Left common carotid artery plus branches (tissue), 1 donor: ENCODE measurements around a stretch of chr1.

DNA sequence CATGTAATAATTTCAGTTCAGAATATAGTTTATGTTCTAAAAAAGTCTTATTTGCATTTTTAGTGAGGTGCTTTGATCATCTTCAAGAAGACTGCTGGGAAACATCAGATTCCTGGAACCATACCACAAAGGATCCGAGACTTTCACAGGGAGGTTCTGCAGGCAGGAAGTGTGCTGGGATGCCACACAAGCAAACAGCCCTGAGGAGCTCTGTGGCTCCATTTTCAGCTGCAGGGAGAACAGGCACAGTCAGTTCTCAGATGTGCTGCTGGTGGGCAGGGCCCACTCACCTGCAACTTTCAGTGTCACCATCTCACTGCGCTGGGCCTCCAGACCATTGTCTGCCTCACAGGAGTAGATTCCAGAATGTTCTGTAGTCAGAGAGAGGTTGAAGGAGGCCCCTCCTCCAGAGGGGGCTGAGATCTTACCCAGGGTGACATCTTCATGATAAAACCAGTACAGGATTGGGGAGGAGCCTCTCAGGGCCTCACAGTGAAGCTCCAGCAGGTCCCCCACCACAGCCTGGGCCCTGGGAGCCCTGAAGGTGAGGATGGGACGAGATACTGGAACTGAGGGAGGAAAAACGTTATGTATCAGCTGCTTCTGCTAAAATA is 28.2 kb downstream of the FCRL5 start:
- PRO-cap, result no peak

DNA sequence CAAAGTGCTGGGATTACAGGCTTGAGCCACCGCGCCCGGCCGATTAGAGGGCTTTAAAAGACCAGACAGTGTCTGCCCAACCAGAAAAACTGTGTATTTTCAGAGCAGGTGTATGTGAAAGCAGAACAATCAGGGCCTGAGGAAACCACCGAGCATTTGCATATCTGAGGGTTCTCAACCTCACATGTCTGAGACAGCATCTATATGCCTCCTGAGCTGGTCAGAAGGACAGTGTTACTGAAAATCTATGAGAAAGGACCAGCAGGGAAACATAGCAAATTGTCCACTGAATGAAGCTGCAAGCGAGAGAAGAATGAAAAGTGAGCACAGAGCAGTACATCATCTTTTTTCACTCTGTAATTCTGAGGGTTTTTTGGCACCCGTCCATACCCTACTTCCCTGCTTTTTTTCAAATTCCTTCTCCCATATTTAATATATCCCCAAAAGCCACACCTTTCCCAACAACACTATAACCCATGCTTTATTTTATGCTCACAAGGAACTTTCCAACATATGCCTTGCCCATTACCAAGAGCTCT is 26.4 kb upstream of the FCRL3 start:
- PRO-cap, result no peak

GRCh38 chr1:157995101-157996328 is 2.1 kb downstream of the KIRREL1 start:
- PRO-cap, result no peak

DNA sequence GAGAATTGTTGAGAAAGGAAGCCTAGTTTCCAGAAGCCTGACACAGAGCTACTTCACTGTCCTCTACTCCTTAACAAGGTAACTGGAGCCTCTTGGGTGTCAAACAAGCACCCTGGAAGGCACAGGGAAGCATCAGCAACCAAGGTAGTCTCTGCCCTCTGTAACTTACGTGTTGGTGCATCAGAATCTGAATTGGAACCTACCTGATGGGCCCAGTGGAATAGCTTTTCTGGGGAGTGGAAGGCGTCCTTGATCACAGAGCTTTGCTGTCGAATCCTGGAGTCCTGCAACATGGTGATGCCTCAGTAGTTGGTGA is 30.7 kb downstream of the SMIM42 start:
- PRO-cap, result no peak

DNA sequence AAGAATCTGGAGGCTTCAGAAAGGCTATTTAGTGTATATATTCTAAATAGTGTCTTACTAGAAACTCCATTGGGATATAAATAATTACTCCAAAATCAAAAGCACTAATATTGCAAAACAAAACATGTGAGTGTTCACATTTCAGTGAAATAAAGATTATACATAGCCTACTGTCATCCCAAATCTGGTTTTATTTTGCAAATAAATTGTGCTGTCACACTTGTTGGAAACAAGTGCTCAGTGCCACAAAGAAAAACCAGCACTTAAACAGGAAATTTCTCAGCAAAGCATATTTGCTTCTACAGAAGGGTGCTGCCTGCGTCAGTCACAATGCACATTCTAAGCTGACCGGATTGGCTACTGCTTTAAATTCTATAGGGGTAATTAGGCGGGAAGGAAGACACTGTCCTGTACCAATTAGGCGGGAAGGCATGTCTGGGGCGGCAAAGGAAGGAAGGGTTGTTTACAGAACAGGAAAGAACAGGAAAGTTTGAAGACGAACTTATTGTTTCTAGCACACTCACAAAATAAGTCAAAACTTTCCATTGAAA is 2.7 kb downstream of the IFI16 start:
- PRO-cap, result no peak

- PRO-cap, result no peak
These were observed 23.1 kb downstream of the AIM2 start for GRCh38 chr1:159053189-159054116.

- PRO-cap, result no peak
These were observed 20.6 kb downstream of the AIM2 start for GRCh38 chr1:159055853-159056410.

GRCh38 chr1:159171221-159171541 is 234 bp upstream of the CADM3 start:
- PRO-cap, result no peak

GRCh38 chr1:159196684-159197781 is 7.6 kb upstream of the ACKR1 start:
- PRO-cap, result no peak

DNA sequence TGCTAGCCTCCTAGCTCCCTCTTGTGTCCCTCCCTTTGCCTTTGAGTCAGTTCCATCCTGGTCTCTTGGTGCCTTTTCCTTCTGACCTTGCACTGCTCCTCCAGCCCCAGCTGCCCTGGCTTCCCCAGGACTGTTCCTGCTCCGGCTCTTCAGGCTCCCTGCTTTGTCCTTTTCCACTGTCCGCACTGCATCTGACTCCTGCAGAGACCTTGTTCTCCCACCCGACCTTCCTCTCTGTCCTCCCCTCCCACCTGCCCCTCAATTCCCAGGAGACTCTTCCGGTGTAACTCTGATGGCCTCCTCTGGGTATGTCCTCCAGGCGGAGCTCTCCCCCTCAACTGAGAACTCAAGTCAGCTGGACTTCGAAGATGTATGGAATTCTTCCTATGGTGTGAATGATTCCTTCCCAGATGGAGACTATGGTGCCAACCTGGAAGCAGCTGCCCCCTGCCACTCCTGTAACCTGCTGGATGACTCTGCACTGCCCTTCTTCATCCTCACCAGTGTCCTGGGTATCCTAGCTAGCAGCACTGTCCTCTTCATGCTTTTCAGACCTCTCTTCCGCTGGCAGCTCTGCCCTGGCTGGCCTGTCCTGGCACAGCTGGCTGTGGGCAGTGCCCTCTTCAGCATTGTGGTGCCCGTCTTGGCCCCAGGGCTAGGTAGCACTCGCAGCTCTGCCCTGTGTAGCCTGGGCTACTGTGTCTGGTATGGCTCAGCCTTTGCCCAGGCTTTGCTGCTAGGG is 638 bp downstream of the ACKR1 start:
- PRO-cap, result no peak

GRCh38 chr1:159465379-159465715 is 25.8 kb downstream of the OR10J1 start:
- PRO-cap, result no peak

- PRO-cap, result no peak
These were observed 567 bp downstream of the APCS start for GRCh38 chr1:159587992-159588794.

DNA sequence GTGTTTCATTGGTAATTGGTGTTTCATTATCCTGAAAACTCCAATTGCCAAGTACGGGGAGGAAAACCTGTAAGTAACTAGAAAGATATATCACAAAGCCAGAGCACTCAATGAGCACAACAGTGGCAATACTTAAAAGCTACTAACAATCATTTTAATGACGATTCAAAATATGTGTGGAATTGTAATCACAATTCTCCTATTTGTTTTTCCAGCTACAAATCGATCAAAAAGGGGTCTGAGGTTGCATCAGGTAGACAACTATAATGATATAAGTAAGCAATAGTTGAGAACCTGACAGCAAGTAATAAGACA is 1.3 kb downstream of the APCS start:
- PRO-cap, result no peak

- PRO-cap, result no peak
These were observed 8.7 kb downstream of the CRP start for GRCh38 chr1:159705689-159706090.

DNA sequence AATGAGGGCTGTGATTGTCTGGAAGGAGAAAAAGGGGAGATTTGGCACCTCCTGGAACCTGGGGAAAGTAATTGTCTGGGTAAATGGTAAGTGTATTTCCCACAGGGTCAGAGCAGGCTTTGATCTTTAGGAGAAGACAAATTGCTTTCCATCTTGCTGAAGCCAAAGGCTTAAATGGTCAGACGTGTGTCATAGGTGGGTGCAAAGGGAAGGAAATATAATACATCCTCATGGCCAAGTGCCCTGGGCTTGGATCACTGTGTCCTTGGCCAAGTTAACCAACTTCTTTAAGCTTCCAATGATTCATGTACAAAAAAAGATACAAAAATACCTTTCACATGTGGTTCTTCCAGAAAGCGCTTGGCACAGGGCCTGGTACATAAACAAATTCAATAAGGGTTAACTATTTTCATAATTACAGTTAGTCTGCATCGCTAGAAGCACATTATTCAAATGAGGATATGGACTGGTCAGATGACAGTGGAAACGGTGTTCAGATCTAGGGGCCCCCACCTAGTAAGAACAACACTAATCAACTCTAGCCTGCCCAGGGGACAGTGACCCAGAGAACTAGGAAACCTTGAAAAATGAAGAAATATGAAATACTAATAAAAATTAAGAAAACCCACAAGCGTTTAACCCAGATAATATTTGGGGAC is 1.2 kb upstream of the DUSP23 start:
- PRO-cap, result no peak

GRCh38 chr1:159853666-159854740 is 8.5 kb downstream of the VSIG8 start:
- PRO-cap, result unidirectional peak, plus-strand start at chr1:159854269

DNA sequence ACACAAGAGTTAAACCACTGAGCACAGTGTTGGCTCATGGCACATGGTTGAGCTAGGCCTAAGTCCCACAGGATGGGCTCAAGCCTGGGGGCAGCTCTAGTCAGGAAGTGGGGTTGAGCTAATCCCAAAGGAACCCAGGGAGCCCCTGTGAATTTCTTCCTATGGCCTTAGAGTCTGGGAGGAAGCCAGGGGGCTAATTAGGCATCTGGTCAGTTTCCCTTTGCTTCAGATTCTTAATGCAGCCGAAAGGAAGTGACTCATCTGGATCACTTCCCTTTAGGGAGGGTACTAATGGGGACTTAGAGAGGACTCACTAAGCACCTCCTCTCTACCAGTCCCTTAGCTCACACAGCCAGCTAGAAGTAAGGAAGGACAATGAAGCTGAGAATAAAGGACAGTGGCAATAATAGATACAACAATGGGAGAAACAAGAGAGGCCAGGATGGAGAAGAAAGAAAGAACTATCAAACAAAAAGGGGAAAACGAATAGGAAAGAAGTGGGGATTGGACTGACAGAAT is 10.0 kb downstream of the CFAP45 start:
- PRO-cap, result no peak

GRCh38 chr1:159944178-159945185 is 931 bp downstream of the IGSF9 start:
- PRO-cap, result no peak

DNA sequence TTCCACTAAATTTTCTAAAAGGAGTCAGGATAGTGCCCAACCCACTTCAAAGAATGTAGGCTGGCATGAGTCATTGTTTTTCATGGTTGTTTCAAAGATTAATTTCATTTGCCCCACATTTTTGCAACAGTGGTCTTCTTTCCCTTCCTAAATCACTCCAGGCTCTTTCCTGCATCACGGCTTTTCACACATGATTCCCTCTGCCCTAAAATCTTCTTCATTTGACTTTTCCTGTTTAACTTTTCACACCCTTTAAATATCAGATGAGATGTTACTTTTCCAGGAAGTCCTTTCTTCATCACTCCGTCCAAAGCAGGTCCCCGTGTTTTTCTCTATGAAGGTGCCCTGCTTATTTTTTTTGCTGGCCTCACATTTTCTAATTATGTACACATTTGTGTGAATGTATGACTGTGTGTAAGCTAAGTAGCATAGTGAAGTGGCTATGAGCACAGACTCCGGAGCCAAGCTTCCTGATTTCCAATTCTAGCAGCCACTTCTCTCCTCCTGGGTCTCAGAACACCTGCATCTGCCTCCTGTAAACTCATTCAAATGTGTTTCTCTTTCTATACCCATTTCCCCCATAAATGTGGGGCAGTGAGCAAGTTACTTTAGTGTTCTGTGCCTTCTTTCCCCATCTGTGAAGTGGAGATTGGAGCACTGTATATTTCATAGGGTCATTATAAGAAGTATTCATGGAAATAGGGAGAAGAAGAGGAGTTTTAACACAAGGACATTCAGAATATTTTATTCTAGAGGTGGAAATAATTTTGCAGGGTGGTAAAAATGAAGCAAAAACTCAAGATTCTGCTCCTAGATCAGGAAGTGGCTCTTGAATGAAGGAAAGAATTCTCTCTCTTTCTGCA is 2.1 kb downstream of the SLAMF6 start:
- PRO-cap, result no peak

DNA sequence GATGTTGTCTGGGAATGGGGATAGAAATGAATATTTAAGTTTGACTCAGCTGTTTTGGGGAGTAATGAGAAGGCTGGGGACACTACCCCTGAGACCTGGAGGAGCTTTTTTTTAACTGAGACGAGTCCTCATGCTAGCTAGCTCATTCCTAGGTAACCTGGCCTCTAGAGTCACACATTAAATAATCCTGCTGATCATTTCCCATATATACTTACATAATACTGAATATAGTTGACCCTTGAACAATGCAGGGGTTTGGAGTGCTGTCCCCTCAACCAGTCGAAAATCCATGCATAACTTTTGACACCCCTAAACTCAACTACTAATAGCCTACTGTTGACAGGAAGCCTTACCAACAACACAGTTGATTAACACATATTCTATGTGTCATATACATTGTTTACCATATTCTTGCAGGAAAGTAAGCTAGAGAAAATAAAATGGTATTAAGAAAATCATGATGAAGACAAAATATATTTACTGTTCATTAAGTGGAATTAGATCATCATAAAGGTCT is 1.3 kb upstream of the CD84 start:
- PRO-cap, result no peak